Cerebral cortex (tissue), 2 donors: ENCODE measurements around a stretch of chr5.

- PRO-cap, 2 experiments = no peak in any of the 2 experiments
Measured at GRCh38 chr5:104079663-104080058, 517.1 kb upstream of the NUDT12 start.

- PRO-cap, 2 experiments = no peak in any of the 2 experiments
Measured at GRCh38 chr5:105392895-105393364, 1830.3 kb upstream of the NUDT12 start.

DNA sequence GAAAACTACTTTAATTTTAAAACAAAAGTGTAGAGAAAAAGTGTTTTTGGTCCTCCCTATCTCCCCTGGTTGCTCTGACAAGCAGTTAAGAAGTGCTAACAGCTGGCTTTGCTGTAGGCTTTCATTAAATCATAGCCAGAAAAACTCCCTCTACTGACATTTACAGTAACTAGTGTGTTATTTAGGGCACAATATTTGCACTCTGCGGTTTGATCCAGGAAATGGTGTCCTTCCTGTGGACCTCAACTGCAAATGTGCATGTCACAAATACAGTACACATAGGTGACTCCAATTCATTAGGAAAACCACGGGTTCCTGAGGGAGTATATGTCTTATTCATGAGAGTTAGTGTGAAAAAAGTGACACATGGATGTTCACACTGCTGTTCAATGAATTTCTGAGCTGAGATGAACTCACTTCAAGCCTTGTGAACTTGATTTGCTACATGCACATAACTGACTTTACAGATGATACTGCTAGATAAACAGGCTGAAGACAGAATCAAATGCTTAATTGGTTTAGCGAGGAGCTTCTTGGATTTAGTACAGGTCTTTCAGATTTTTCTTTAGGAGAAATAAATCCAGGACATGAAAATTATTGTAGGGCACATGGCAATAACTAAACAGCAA, 281.5 kb downstream of the EFNA5 start:
- PRO-cap, 2 experiments = no peak in any of the 2 experiments

- PRO-cap, 2 experiments = no peak in any of the 2 experiments
Measured at GRCh38 chr5:107474445-107474850, 196.3 kb downstream of the EFNA5 start.

DNA sequence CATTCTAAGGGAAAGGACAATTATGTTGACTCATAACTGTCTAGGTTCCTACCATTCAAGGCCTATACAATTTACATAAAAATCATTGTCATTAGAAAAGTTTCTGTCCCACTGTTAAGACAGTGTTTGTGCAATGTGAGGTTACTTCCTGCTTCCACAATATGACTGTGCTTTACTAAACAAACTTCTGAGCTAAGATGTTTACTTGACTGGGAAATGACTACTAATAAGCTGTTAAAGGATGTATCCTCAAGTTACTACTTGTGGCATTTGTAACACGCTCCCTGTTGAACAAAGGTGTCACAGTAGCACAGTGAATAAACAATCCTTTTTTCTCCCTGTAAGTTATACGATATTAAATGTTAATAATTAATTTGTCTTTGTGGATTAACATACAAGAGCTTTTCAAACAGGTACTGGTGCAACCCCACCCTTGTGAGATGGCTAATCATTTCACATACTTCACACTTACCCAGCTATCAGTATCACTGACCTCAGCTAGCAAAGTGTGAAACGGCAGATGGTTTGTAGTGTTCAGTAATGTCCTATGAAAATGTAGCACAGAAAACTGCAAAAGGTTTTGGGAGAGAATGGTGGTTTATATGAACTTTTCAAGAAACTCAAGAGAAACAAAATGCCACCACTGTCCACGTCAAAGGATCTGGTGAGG, 195.8 kb downstream of the EFNA5 start:
- PRO-cap, 2 experiments = no peak in any of the 2 experiments

- PRO-cap, 2 experiments = no peak in any of the 2 experiments
Measured at GRCh38 chr5:107517197-107517604, 153.5 kb downstream of the EFNA5 start.

DNA sequence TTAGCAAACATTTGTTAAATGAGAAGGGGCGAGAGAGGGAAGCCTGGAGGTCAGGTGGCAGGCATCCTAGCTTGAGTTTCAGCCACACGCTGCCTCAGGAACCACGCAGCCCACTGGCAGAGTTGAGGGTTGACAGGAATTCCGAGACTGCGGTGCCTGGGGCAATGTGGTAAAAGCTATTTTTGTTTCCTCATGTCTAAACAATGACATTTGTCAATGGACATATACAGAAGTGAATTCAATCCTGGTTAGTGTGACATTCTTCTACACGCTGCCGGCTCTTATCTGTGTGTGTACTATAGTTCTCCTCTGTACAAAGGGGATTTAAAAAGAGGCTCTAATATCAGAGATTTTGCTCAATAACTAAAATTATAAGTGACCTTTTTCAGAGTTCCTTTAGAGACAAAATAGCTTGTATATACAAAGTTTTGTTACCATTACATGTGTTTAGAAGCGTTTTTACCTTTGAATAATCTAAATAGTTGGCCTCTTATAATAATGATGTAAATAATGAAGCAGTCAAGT, 113.3 kb downstream of the EFNA5 start:
- PRO-cap, 2 experiments = no peak in any of the 2 experiments

GRCh38 chr5:107570734-107571936, 99.6 kb downstream of the EFNA5 start:
- PRO-cap, 2 experiments = no peak in any of the 2 experiments

DNA sequence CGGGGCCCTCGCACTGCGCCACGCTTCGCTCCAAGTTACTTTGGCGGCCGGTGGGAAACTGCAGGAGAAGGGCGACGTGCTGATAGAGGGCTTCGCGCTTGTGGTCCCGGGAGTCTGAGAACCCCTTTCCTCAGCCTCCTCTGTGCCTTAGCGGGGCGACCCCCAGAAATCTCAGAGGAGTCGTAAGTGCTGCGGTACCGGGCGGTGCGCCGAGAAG, 325 bp upstream of the EFNA5 start:
- PRO-cap, 2 experiments = no peak in any of the 2 experiments

GRCh38 chr5:107778703-107779028, 107.9 kb upstream of the EFNA5 start:
- PRO-cap, 2 experiments = no peak in any of the 2 experiments

DNA sequence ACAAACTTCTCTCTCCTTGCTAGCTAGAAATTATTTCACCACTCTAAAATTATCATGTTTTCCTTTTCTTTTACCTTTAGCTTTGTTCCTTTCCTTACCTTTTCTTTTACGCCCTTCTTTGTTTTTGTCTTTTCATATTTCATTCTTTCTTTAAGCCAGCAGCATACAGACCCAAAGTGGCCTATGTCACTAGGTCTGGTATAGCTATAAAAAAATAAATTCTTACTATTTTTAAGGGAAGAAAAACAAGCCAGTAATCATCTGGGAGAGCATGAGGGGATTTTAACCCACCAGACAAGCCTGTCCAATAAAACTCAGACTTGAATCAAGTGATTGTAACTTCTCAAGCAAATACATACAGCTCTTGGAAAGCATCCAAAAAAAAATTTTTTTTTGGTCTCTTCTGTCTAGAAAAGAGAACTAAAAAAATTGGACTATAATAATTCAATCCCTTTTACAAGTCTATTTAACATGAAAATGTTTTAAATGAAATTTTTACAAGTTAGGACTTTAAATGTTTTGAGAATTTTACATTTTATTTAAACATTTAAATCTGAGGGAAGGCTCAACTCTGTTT, 61.7 kb downstream of the FBXL17 start:
- PRO-cap, 2 experiments = no peak in any of the 2 experiments

DNA sequence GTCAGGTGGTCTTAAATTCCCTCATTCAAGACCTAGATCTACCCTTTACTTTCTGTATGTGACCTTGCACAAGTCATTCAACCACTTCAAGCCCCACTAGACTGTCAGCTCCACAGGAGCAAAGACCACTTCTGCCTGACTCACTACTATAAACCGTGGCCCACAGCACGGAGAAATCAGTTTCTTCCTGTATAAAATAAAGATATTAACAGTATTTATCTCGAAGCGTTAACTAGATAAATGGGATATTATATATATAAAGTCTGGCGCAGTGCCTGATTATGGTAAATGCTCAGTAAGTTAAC, 2.0 kb downstream of the FBXL17 start:
- PRO-cap, 2 experiments = no peak in any of the 2 experiments

DNA sequence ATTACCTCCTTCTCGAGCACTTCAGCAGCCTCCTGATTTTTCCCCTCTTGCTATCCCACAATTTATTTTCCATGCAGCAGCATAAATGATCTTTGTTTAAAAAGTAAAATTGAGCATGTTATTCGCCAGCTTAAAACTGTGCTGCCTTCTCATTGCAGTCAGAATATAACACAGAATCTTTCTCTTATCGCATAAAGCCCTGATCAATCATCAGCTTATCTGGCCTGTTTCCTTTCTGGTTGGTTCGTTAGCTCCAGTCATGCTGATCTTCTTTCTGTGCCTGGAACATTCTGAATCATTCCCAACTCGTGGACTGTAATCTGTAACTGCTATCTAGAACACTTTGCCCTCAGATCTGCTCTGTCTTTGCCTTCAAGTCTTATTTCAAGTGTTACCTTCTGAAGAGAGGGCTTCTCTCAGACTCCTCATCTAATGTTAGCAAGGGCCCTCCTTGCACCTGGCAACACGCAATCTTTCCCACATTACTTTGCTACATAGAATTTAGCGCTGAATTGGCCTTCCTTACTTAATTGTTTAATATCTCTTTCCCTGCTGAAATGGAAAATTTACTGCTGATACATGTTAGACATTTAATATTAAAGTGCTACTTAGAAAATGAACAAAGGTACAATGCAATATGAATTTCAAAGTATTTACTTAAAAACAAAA, 11.8 kb upstream of the FER start:
- PRO-cap, 2 experiments = no peak in any of the 2 experiments

DNA sequence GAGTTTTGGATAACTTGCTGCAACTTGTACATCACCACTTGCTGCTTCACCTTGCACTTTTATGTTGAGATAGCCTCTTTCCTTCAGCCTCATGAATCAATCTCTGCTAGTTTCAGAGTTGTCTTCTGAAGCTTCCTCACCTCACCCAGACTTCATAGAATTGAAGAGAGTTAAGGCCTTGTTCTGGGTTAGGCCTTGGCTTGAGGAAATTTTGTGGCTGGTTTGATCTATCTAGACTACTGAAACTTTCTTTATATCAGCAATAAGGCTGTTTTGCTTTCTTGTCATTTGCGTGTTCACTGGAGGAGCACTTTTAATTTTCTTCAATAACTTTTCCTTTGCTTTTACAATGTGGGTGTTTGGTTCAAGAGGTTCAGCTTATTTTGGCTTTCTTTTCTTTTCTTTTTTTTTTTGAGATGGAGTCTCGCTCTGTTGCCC, 12.9 kb downstream of the FER start:
- PRO-cap, 2 experiments = no peak in any of the 2 experiments

- PRO-cap, 2 experiments = no peak in any of the 2 experiments
Measured at GRCh38 chr5:109330803-109331219, 79.0 kb downstream of the PJA2 start.

GRCh38 chr5:109344596-109344942, 65.2 kb downstream of the PJA2 start:
- PRO-cap, 2 experiments = no peak in any of the 2 experiments

DNA sequence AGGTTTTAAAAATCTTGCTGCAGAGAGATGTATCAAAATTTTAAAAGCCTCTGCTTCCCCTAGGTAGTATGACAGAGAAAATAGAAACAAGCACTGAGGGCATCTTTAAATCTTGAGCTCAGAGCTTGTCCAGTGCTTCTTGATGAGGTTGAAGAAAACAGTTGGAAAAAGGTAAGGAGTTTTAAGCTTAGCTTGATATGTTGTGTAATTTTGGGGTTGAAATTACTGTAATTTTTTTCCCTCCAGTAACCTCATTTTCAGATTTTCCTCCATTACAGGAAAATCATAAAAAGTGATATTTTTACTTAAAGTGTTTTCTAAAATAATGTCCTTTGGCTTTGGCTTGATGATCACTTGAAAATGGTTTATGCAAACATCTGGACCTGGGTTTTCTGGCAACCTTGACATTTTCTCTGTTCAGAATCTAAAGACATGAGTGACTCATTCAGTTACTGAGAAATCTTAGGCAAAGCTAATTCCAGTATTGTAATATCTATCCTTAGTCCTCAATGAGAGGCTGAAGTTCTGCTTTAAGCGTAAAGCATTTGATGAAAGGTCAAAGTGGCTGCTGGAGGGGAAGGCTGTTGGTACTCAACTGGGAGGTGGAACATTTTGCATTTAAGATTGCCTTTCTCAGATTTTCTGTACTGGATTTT, 2.1 kb downstream of the MAN2A1 start:
- PRO-cap, 2 experiments = no peak in any of the 2 experiments

DNA sequence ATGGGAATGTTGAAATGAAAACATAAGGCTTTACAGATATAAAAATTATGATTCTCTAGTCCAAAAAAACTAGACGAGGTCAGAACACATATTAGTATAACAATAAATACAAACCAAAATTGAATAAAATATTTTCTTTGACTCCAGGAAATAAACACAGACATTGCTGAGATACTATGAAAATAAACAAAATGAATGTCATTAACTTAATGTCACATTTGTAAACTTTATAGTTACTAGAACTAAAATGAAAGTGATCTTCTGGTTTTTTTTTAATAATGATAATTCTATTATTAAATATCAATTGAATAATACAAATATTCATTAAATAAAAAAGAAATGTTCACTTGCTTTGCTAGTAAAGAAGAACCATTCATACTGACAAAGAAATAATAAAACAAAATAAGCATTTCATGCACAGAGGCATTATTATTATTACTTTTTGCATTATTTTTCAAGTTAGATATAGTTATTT, 230.9 kb downstream of the TMEM232 start:
- PRO-cap, 2 experiments = no peak in any of the 2 experiments

GRCh38 chr5:111127208-111128376, 35.4 kb downstream of the WDR36 start:
- PRO-cap, 2 experiments = no peak in any of the 2 experiments

- PRO-cap, 2 experiments = no peak in any of the 2 experiments
Measured at GRCh38 chr5:112195988-112197185, 222.7 kb downstream of the EPB41L4A start.